ENCODE measurements around a stretch of chr1.

GRCh38 chr1:50106101-50106416 lies 2.7 kb upstream of the ELAVL4 start:
- PRO-cap = no peak

GRCh38 chr1:50450982-50451238 lies 27.7 kb upstream of the DMRTA2 start:
- PRO-cap = no peak

GRCh38 chr1:50779177-50780033 lies 180.7 kb downstream of the FAF1 start:
- PRO-cap = no peak

DNA sequence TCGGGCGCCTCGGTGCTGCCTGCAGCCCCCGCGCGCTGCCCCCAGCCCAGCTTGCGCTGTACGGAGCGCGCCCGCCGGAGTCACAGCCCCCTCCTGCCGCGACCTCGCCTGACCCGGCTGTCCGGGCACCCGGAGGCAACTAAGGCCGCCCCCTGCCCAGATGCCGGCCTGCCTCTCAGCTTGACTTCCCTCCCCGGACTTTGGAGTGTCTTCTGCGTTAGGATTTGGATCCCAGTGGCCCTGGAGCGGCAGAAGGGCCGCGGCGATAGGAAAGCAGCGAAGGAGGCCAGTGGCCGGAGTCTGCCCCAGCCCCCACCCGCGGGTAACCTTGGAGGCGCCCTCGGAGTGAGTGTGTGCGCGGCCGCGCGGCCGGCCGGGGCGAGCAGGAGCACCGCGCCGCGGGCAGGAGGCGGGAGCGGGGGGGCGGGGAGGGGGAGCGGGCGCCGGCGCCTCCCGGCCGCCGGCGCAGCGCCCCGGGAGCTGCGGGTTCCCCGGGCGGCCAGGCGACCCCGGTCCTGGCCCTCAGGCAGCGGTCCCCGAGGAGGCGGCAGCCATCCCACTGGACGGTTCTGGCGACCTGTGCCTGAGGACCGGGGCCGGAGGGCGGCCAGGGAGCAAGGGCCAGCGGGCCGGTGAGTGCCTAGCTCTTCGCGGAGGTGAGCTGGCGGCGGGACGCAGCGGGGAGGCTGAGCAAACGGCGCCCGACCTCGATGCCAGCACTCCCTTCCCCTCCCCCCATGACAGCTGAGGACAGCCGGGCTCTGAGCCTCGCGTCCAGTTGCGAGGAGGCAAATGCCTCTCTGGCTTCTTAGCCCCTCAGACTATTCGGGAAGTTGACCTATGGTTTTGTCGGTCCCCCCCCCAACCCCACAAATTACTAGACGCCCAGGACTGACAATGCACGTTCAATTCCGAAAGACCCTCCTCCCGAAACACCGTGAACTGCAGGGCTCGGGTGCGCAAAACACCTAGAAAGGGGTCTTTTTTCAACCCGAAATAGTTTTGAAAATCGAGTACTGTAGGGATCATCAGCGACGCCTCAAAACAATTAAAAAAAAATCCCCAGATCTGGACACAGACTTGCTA lies 8.0 kb downstream of the CDKN2C start:
- PRO-cap = no peak

DNA sequence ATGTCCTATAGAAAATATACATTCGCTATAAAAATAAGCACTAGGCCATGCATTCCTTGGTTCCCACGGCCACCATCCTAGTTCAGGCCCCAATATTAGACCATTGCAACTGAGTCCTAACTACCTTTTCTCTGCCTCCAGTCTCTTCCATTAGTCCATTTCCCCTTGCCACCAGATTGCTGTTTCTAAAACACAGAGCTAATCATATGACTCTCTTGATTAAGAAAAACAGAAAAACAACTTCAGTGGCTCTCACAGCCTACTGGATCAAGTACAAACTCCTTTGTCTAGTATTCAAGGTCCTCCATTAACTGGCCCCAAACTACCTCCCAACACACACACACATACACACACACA lies 20.4 kb upstream of the RNF11 start:
- PRO-cap = no peak

DNA sequence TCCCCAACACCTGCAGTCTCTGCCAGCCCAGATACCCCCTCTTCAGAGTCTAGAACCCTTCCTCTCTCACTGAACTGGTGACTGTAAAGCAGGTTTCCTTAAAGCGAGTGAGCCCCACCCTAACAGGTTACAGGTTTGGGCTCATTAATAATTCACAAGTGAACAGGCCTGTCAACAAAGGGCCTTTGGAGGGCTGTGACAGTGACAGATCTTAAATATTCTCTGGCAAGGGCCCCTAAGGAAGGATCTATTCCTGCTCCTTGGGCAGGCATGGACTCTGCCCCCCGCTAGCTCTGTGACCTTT lies 5.6 kb upstream of the TTC39A start:
- PRO-cap = no peak

DNA sequence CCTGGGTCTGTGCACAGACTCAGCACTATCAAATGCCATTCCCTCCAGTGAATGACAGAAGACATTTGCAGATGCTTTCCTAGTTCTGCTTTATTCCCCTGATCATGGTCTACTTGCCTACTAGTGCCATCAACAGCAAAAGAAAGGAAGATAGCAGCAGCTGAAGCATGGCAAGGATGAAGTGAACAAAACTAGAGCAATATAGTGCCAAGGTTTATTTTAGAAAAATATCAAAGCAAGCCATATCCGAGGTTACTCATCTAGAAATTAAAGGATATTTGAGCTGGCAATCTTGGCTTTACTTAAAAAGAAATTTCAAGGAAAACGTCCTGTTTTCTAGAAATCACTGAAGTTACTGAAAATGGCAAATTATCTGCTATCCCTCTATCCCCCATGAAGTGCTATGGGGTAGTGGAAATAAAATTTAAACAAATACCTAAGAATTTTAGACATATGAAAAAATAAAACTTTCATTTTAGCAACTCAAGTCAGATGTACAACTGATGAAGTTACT lies 85.9 kb upstream of the TTC39A start:
- PRO-cap = no peak

DNA sequence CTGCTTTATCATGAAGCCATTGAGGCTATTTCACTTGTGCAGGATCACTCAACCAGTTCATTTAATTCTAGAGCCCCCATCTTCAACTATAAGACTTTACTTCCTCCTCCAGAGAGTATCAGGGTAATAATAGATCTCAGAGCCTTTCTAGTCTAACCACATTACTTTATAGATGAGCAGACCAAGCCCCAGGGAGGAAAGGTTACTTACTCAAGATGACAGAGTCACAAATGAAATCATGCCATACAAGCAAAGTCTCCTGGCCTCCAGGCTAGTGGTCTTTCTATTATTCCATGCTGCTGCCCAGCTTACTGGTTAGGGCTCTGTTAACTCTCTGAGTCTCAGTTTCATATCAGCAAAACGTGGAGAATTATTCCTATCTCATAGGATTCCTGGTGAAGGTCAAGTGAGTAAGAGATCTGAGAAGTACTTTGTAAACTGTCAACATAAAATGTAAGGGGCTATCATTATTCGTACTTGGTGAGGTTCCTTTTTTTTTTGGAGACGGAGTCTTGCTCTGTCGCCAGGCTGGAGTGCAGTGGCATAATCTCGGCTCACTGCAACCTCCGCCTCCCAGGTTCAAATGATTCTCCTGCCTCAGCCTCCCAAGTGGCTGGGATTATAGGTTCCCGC lies 46.4 kb upstream of the OSBPL9 start:
- PRO-cap = no peak

DNA sequence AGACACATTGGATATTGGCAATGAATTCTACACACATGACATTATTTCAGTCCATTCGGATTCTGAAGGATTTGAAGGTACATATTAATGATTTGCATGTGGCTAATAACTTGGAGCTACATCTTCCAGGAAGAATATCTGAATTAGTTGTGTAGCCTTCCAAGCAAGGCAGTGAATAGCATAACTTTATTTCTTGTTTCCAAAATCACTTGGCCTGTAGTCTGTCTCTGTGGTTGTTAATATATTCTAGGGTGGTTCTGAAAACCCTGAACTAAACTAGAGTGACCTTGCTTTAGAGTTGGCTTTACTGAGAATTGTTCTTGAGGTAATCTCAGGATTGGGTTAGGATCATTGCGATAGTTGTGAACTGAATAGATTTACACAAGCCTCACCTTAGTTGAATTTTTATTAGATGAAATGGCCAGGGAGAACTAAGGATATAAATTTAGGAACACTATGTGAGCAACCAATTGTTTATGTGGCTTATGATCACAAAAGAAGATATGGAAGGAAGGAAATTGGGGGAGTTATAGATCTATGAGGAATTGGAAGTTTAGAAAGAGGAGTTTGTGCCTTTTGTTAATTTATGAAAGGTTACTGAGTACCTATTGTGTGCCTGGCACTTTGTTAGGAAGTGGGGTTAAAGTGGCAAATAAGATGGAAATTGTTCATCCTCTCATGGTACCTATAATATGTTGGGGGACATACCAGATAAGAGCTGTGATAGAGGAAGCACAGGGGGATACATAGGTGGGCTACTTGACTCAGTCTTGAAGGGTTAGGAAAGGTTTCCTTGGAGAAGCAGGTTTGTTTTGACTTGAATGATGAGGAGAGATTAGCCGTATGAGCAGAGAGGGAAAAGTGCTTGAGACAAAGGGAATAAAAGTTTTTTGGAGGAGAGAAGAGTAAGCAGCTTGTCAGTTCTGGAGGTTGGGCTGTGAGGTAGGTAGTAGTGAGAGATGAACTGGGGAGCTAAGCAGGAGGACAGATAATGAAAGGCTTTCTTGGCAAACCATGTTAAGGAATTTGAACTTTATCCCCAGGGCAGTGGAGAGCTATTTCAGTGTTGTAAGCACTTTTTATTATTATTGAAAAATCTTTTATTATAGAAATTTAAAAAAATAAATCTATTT lies 3.2 kb downstream of the OSBPL9 start:
- PRO-cap = no peak

- PRO-cap = no peak
These were observed 4.8 kb downstream of the OSBPL9 start for GRCh38 chr1:51621644-51622198.

DNA sequence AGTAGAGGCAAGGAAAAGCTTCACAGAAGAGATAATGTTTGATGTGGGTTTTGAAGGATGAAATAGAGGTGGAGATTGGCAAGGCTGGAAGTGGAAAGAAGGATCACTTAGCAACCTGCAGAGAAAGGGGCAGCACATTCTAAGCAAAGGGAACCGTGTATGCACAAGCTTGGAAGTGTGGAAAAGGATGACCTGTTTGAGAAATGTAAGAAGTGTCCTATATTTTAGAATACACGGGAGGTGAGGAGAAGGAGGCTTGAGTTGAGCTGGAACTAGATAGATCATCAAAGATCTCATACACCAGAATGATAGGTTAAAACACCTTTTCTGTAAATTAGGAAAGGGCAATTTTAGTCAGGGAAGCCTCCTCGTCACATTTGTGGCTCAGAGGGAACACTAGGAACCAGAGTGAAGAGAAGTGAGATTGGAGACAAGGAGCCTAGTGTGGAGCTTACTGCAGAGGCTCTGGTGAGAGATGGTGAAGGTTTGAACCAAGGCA lies 70.6 kb downstream of the OSBPL9 start:
- PRO-cap = no peak

GRCh38 chr1:51794842-51795553 lies 83.5 kb downstream of the NRDC start:
- PRO-cap = no peak

DNA sequence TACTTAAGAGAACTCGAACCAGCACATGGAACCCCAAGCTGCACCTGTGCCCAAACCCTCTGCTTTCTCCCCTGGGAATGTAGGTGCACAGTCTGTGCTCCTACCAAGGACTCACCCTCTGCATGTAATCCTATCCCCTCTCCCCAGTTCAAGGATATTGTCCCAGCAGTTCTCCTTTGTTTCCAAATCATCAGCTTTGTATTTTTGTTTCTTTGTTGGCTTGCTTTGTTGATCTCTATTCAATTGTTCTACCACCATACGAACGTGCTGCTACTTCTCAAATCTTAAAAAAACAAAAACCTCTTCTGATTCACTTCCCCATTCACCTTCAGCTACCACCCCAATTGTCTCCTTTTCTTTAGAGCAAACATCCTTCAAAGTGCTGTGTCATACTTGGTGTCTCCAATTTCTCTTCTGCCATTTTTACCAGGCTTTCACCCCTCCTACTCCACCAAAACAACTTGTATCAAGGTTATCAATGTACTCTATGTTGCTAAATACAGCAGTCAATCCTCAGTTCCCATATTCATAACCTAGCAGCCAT lies 26.7 kb downstream of the RAB3B start:
- PRO-cap = no peak

DNA sequence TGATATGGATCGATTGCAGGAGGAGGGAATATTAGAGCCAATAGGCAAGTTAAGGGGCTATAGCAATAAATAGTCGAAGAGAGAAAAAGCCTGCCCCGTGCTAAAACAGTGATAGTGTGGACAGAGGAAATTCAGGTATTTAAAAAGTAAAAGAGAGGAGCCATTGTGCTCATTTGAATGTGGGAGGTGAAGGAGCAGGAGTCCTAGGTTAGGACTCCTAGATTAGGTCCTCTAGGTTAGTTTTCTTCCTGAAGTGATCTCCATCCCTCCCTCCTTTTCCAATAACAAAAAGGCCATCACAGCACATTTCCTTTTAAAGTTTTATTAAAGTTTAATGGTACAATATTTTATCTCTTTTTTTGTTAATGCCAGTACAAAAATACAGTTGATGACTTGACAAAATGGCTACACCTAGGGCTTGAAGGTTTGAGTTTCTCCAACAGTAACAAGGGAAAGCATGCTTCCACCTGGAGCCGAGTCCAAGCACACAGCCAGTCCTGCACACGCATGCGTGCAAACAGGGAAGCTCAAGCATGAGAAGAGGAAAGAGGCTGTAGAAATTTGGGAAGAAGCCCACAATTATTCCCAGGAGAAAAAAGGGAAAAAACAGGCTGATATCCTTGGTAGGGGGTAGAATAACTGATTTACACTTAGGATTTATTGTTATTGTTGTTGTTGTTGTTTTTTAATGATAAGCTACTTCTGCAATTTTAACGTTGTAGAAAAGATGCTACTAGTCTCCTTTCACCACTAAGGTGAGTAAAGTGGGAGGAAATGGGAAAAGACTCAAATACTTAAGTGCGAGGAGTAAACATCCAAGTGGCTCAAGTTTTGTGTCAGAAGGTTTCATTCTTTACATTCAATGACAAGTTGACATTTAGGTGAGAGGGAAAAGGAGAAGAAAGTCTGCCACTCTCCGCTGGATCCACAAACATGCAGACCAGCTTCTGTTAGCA lies 13.5 kb downstream of the KTI12 start:
- PRO-cap = no peak

DNA sequence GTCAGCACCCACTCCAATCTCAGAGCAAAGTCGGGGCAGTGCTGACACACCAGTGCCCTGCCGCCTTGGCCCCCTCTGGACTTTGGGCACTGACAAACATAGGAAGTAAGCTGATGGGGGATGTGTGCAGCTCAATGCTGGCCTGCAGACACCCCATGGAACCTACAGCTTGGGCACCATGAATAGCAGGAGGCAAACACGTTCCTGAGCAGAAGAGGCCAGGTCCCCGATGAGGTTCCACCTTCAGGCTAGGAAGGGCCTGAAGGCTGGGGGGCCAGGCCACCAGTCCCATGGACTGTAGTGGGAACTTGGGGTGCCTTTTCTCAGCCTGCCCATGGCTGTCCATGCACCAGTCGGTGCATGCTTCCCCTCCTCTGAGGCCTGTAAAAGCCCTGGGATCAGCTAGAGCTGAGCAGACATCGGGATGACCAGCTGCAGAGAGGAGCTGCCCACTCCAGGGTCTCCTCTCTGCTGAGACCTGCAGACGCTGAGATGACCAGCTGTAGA lies 60.1 kb downstream of the CC2D1B start:
- PRO-cap = no peak

GRCh38 chr1:52356192-52356703 lies 9.8 kb downstream of the CC2D1B start:
- PRO-cap = no peak

DNA sequence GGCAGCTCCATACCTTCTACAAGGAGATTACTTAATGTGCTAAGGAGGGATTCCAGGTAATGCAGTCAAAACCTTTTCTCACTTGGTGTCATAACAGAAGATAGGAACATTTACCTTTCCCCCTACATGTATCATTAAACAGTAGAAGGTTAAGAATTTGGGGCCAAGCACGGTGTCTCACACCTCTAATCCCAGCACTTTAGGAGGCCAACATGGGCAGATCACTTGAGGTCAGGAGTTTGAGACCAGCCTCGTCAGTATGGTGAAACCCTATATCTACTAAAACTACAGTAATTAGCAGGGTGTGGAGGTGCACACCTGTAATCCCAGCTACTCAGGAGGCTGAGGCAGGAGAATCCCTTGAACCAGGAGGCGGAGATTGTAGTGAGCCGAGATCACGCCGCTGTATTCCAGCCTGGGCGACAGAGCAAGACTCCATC lies 4.8 kb downstream of the PRPF38A start:
- PRO-cap = no peak

- PRO-cap = no peak
These were observed 70.7 kb downstream of the PRPF38A start for GRCh38 chr1:52474875-52475632.

- PRO-cap = no peak
These were observed 46.7 kb downstream of the TUT4 start for GRCh38 chr1:52506194-52506516.

GRCh38 chr1:52659781-52660310 lies 26.9 kb downstream of the SHISAL2A start:
- PRO-cap = no peak

Data from type B pancreatic cell (in vitro differentiated cells).